HT-29 (cell line): ENCODE data around the genes PAIP1 and MOCS2.

GRCh38 chr5:43074502-43074982, 34.4 kb upstream of the ANXA2R start:
- RAMPAGE, long total RNA, result no peak

- RAMPAGE, long total RNA, result no peak
These were observed 838 bp downstream of the ZNF131 start for GRCh38 chr5:43121275-43122229.

GRCh38 chr5:43556530-43557122, at the start of gene PAIP1:
TSS of gene PAIP1 (minus strand) at chr5:43557077.
- RAMPAGE, long total RNA, result no peak

GRCh38 chr5:43699816-43700401, 96.9 kb downstream of the NNT start:
- RAMPAGE, long total RNA, result no peak

- RAMPAGE, long total RNA, result no peak
These were observed 101.8 kb downstream of the NNT start for GRCh38 chr5:43704461-43705462.

GRCh38 chr5:44302098-44302750, 87.0 kb downstream of the FGF10 start:
- RAMPAGE, long total RNA, result no peak

- RAMPAGE, long total RNA, result no peak
These were observed 2.0 kb downstream of the FGF10 start for GRCh38 chr5:44387054-44387796.

- RAMPAGE, long total RNA, result no peak
These were observed 162.7 kb upstream of the MRPS30 start for GRCh38 chr5:44646015-44646454.

DNA sequence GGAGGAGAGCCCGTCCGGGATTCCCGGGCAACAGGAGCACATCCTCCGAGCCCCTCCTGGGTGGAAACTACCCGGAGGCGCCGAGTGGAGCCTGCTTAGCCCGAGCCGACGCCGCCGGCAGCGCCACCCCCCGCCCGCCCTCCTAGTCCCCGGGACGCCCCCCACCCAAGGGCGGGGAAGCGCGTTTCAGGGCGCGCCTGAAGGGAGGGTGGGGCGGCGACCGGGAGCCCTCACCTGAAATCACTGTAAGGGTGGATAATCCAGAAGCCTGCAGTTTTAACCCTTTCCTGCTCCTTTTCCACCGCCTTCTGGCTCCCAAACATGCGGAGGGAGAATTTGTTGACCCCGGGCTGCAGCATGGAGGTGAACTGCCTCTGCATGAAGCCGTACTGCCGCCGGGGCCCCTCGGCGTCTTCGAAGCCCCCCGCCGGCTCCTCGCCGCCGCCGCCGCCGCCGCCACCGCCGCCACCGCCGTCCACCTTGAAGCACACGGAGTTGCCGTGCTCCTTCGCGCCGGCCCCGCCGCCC, 681 bp downstream of the HCN1 start:
- RAMPAGE, long total RNA, result no peak

GRCh38 chr5:50593495-50593926, 72.9 kb upstream of the PARP8 start:
- RAMPAGE, long total RNA, result no peak

- RAMPAGE, long total RNA, result no peak
These were observed 194.2 kb downstream of the PARP8 start for GRCh38 chr5:50860688-50860995.

DNA sequence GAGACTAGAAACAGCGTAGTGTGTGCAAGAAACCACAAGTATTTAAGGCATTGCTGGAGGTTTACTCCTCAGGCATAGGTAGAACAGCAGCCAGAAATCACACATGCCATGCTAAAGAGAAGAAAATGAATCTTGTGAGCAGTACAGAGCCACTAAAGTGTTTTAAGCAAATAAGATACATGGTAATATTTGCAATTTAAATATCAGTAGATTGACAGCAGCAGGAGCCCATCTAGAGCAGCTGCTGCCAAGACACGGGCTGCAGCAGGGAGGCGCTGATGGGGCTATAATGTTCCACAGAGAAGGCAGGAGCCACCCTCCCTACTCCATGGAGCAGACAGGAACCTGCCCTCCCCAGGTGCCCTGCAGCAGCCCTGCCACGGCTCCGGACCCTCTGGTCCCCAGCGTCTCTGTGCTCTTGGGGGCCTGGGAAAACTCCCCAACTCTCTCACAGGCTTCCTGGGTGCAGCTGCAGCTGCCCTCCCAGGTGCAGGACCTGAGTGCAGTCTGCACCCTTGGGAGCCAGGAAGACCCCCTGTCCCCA, 224.1 kb upstream of the ISL1 start:
- RAMPAGE, long total RNA, result no peak

- RAMPAGE, long total RNA, result no peak
These were observed 4.4 kb upstream of the ISL1 start for GRCh38 chr5:51378419-51379659.

GRCh38 chr5:51387015-51387850, 4.0 kb downstream of the ISL1 start:
- RAMPAGE, long total RNA, result no peak

GRCh38 chr5:51388656-51389254, 5.5 kb downstream of the ISL1 start:
- RAMPAGE, long total RNA, result no peak

GRCh38 chr5:52799840-52800635, 12.3 kb downstream of the ITGA1 start:
- RAMPAGE, long total RNA, result no peak

DNA sequence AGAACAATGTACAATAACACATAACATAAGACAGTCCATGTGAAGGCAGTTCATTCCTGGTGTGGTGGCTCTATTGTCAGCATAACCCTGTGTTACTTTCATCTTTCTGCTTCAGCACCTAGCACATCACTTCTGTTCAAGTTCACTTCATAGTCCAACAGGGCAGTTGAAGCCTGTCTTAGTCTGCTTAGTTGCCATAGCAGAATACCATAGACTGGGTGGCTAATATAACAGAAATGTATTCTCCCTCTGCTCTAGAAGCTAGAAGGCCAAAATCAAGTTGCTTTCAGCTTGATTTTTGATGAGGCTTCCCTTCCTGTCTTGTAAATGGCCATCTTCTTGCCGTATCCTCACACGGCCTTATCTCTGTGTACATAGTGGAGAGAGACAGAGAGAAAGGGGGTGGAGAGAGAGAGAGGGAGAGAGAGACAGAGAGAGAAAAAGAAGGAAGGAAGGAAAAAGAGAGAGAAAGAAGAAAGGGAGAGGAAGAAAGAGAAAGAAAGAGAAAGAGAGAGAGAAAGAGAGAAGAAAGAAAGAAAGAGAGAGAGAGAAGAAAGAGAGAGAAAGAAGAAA, 46.4 kb downstream of the ITGA1 start:
- RAMPAGE, long total RNA, result no peak

GRCh38 chr5:52895069-52895658, 94.0 kb upstream of the ITGA2 start:
- RAMPAGE, long total RNA, result no peak

DNA sequence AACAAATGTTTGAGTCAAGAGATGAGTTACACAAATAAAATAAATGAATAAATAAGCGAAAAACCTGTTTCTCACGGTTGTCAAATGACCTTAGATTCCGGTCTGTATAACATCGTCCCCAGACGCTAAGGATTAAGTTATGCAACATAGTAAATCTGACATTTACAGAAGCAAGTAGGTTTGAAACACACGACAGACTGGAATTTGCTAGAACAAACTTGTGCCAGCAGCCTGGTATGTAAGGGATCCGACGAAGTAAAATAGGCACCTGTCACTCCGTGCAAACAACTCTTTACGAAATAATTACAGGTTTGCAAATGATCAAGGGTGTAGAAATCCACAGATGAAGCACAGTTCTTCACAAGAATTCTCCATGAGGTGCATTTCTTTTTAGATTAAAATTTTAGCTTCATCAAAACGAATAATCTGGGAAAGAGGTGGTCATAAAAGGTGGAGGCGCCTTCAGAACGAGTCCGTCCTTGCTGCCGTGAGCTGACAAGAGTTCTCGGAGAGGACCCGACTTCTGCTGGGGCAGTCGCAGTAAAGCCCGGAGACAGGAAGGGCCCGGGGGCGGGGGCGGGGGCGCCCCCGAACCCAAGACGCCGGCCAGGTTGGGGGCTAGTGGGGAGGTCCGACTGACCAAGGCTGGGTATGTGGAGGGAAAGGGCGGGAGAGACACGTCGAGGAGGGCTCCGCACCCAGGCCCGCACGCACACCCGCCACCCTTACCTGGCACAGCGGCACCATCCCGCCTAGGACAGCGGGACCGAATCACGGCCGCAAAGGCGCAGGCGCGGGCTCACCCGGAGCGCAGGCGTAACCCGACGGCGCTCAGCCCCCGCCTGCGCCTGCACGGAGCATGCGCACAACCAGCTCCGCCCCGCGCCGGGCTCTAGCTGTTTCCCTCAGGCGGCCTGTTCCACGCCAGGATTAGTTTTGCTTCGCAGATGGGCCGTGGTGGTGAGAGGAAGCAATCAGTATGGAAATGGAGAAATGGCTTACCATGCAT, at the start of gene MOCS2:
MOCS2 (minus strand) TSS at position 775 of the 1,009 bp plus-strand sequence.
- RAMPAGE, long total RNA, result start-site peak on the minus strand centred at position 764 of the sequence, 23 bp wide, 145 and 65 reads in 2 replicates

DNA sequence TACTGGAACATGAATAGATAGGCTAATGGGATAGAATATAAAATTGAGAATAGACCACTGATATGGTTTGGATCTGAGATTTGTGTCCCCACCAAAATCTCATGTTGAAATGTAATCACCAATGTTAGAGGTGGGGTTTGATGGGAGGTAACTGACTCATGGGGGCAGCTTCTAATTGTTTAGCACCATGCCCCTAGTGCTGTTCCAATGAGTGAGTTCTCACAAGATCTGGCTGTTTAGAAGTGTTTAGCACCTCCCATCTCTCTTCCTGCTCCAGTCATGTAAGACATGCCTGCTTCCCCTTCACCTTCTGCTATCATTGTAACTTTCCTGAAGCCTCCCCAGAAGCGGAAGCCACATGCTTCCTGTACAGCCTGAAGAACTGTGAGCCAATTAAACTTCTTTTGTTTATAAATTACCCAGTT, 170.4 kb downstream of the NDUFS4 start:
- RAMPAGE, long total RNA, result no peak